ENCODE measurements around a stretch of chr7.

GRCh38 chr7:155804163-155804809, 8.0 kb downstream of the SHH start:
- PRO-cap = no peak
- RAMPAGE, long total RNA, 3 experiments = no peak in any of the 3 experiments

DNA sequence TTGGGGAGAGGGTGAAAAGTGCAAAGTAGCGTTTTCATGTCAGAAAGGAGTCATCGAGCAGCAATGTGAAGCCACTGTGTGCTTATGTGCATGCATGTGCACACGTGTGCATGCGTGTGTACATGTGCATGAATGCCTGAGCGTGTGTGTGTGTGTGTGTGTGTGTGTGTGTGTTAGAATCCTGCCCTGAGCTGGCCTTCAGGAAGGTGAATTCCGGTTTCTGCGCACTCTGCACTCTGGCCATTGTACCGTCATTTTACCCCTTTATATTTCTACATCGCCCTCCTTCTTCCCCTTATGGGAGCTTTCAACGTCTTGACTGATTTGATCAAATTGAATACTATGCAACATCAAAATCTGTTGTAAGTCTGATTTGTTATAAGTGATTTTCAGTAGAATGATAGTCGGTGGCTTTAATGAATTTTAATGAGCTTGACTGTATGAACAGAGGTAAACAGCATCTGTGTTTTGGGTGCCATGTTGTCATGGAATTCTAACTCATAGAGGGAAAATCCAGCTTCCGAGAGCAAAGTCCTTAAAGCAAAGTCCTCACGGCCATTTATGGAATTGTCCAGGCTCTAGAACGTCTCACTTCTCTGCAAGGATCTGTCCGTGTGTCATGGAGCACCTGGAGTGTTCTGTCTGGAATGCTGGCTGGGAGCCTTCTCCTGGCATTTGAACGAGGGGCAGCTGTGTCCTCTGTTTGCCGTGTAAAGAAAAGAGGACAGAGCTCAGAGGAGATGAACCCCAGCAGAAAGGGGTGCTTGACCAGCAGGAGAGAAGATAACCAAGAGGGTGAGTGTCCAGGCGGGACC, 148.7 kb upstream of the SHH start:
- PRO-cap = no peak
- RAMPAGE, long total RNA, 3 experiments = no peak in any of the 3 experiments

- PRO-cap = no peak
- RAMPAGE, long total RNA, 3 experiments = no peak in any of the 3 experiments
Measured at GRCh38 chr7:156347754-156348253, 292.8 kb upstream of the RNF32 start.

DNA sequence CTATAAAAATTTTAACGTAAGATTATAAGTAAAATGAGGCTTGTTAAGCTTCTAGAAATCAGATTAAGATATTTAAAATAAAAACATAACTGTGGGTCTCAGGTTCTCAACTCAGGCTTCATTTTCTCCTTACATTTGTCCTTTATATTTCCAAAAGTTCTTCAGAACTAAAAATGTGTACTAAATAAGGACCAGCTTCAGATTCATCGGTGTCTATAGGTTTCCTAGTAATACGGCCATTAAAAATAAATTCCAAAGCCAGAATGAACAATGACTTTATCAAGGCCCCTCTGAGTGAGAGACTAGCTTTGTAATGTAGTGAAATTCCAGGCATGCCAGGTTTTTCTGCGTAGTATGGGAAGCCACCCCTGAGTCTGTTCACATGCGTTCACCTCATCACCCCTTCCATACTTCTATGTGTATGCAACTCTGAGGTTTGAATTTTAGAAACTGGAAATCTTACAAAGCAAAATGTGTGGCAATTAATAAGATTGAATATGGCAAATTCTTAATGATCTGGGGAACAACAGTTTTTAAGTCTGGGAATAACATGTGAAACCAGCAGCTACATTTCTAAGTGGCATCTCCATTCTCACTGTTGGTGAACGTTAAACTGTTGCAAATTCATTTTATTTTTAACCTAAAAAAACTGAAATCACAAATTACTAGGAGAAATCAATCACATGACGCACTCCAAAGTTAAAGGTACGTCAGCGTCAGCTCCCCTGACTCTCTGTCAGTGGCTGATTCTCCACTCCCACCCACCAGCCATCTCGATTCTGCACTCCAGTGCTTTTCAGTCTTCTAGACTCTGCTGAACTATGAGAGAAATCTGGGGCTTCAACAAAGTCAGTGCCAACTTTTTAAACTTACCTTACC, 24.6 kb downstream of the RNF32 start:
- PRO-cap = no peak
- RAMPAGE, long total RNA, 3 experiments = no peak in any of the 3 experiments

DNA sequence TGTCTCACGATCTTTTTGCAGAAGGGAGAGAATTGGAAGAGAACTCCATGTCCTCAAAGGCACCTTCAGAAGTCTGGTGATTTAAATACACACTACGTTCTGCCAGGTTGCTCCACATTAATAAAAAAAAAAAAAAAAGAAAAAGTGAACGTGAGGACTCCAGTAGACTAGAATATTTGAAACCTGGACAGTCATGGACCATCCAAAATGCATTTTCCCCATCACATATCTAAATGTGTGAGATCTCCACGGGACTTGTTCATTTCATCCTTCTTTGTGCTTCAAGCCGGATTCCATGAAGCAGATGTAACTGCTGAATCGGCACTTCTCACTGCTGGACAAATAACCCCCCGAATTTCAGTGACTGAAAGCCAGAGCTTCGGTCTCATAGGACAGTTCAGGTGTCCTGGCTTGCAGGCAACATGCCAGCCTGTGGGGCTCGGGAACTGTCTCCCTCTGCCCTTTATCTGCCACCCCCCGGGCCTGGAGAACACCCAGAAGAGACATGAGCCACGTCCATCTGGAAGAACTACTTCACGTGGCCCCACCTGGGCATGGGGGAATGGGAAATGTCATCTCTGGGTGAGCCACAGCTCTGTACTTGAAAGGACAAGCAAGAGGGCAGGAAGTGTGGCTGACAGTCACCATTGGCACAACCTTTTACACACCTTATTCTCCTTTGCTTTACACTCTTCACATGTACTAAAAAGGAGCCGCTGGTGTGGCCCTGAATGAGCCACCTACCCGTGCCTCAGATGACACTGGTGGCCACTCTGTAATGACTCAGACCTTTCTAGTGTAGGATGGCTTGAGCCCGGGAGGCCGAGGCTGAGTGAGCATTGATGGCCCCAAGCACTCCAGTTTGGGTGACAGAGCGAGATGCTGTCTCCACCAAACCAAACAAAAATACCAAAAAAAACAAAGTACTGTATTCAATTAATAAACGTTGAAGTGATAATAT, 33.5 kb downstream of the RNF32 start:
- PRO-cap = no peak
- RAMPAGE, long total RNA, 3 experiments = no peak in any of the 3 experiments

- PRO-cap = no peak
- RAMPAGE, long total RNA, 3 experiments = no peak in any of the 3 experiments
Measured at GRCh38 chr7:156776200-156776883, 116.6 kb downstream of the LMBR1 start.

GRCh38 chr7:156891873-156892891, 801 bp downstream of the LMBR1 start:
- PRO-cap = unidirectional peak, plus-strand start at chr7:156892799
- RAMPAGE, long total RNA, 3 experiments = no peak in any of the 3 experiments

DNA sequence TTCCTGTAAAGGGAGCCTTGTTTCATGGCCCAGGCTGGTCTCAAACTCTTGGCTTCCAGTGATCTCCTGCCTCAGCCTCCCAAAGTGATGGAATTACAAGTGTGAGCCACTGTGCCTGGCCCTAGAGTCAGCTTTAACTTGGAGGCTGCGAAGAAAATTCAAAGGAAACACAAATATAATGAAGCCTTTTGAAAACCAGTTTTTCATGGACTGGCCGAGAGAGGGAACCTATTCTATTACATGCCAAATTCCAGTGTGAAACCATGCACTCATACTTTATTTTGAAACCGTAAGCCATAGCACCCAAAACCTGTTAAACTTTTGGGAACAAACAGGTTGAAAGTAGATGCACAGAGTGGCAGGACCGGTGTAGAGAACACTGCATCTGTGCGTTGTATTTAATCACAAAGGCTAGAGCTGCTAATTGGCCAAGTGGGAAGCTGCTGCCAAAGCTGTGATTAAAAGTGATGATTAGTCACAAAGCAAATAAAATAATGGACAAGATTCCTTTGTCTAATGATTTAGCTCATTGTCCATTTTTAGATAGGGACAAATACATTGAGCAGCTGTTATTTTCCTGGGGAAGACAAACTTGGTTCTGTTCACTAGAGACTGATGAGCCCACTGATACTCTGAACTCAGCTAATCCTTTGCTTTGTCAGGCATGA, 19.5 kb downstream of the UBE3C start:
- PRO-cap = no peak
- RAMPAGE, long total RNA, 3 experiments = no peak in any of the 3 experiments

- PRO-cap = no peak
- RAMPAGE, long total RNA, 3 experiments = no peak in any of the 3 experiments
Measured at GRCh38 chr7:157204637-157205352, 66.1 kb downstream of the UBE3C start.

GRCh38 chr7:157292565-157293847, 43.8 kb upstream of the DNAJB6 start:
- PRO-cap = no peak
- RAMPAGE, long total RNA, 3 experiments = no peak in any of the 3 experiments

GRCh38 chr7:157377265-157377602, 40.4 kb downstream of the DNAJB6 start:
- PRO-cap = no peak
- RAMPAGE, long total RNA, 3 experiments = no peak in any of the 3 experiments

GRCh38 chr7:157409654-157410191, 72.9 kb downstream of the DNAJB6 start:
- PRO-cap = no peak
- RAMPAGE, long total RNA, 3 experiments = no peak in any of the 3 experiments

DNA sequence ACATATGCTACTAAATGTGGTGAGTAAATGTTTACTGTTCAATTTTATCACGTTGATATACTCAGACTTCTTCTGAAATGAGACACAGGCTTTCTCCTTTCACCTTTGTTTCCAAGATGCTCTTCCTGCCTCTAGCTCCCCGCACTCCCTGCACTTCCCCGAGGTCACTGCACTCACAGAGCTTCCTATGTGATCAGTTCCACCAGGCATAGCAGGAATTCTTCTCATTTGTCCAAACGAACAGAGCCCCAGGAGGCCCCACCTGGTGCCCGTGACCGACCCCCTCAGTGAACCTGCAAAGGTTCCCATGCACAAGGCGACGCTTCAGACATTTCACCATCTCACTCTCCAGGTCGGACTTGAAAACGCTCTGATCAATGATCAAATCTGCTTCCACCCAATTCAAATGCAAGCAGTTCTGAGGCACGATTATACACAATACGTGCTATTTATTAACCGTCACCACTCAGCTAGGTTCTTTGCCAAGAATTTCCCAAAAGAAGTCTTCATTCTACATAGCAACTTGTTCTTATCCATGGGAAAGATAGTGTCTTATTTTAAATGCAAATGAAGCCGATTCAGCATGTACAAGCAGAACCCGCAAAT, 578.7 kb downstream of the PTPRN2 start:
- PRO-cap = no peak
- RAMPAGE, long total RNA, 3 experiments = no peak in any of the 3 experiments

DNA sequence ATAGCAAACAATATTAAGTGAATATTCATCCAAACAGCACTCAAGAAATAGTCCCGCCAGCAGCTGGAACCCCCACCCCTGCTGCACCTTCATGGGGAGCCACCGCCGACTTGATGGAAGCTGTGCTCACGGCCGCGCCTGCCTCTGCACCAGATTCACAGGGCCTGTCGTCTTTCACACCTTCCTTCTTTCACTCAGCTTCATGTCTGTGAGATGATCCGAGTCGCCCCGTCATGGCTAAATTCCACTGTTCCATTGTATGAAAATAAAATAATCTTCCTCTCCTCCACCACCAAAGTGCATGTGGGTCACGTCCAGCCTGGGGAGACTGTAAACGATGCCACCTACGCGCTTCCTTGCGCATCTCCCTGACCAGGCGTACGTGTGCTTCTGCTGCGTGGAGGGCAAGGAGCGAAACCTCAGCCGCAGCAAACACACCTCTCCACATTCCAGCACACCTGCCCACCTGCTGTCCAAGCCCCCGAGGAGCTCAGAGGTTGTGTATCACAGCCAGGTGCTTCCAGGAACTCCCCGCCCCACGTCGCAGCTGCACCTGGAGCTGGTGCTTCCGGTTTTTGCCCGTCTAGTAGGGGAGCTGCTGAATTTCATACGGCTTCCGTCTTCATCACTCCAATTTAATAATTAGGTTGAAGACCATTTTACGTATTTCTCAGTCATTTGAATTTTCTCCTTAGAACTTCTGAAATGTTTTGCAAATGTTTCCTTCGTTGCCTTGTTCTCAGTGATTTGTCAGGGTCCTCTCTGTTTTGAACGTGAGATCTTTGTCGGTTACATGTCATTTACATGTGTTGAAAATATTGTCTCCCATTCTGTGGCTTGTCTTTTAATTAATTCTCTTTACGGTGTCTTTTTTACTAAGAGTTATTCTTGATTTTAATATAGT, 136.9 kb downstream of the PTPRN2 start:
- PRO-cap = no peak
- RAMPAGE, long total RNA, 3 experiments = no peak in any of the 3 experiments

- PRO-cap = no peak
- RAMPAGE, long total RNA, 3 experiments = no peak in any of the 3 experiments
Measured at GRCh38 chr7:158473286-158473722, 114.3 kb downstream of the PTPRN2 start.

DNA sequence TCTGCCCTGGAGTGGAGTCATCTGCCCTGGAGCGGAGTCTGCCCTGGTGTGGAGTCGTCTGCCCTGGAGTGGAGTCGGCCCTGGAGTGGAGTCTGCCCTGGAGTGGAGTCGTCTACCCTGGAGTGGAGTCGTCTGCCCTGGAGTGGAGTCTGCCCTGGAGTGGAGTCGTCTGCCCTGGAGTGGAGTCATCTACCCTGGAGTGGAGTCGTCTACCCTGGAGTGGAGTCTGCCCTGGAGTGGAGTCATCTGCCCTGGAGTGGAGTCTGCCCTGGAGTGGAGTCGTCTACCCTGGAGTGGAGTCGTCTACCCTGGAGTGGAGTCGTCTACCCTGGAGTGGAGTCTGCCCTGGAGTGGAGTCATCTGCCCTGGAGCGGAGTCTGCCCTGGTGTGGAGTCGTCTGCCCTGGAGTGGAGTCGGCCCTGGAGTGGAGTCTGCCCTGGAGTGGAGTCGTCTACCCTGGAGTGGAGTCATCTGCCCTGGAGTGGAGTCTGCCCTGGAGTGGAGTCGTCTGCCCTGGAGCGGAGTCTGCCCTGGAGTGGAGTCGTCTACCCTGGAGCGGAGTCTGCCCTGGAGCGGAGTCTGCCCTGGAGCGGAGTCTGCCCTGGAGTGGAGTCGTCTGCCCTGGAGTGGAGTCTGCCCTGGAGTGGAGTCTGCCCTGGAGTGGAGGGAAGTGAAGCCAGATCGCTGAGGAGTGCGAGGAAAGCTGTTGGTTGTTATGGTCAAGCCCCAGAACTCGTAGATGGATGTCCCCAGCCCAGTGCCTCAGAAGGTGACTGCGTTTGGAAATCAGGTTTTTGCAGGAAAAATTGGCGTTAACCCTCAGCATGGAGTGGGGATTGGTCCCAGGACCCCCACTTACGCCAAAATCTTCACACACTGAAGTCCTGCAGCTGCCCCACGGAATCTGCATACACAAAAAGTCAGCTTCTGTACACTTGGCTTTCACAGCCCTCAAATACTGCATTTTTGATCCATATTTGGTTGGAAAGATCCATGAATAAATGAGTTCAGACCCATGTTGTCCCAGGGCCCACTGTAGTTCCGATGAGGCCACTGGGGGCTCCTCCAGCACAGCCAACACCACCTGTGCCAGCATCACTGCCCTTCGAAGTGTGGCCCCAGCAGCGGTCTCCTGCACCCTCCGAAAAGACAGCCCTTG, 63.4 kb downstream of the PTPRN2 start:
- PRO-cap = no peak
- RAMPAGE, long total RNA, 3 experiments = no peak in any of the 3 experiments

GRCh38 chr7:158549347-158549836, 38.2 kb downstream of the PTPRN2 start:
- PRO-cap = no peak
- RAMPAGE, long total RNA, 3 experiments = no peak in any of the 3 experiments

DNA sequence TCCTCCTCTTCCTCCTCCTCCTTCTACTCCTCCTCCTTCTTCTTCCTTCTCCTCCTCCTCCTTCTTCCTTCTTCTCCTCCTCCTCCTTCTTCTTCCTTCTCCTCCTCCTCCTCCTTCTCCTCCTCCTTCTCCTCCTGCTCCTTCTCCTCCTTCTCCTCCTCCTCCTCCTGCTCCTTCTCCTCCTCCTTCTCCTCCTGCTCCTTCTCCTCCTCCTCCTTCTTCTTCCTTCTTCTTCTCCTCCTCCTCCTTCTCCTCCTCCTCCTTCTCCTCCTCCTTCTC, 13.0 kb upstream of the NCAPG2 start:
- PRO-cap = no peak
- RAMPAGE, long total RNA, 3 experiments = no peak in any of the 3 experiments

DNA sequence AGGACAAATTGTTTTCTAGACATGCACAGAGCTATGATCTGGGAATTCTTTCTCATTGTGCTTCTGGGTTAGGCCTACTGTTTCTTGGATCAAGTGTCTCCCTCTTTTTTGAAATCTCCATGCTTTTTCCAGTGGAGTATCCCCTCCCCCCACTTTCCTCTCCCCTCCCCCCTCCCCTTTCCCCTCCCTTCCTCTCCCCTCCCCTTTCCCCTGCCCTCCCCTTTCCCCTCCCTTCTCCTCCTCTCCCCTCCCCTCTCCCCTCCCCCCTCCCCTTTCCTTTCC, 2.2 kb downstream of the DYNC2I1 start:
- PRO-cap = no peak
- RAMPAGE, long total RNA, 3 experiments = no peak in any of the 3 experiments

- PRO-cap = unidirectional peak, minus-strand start at chr7:158865666
- RAMPAGE, long total RNA, 3 experiments = no peak in any of the 3 experiments
Measured at GRCh38 chr7:158865384-158866159, 9.2 kb downstream of the DYNC2I1 start.